Myometrial cell (primary cell): Measurements from ENCODE around the gene PLP2.

- RAMPAGE, long total RNA, result no peak
Measured at GRCh38 chrX:48020830-48022121, 14.5 kb downstream of the SPACA5 start.

DNA sequence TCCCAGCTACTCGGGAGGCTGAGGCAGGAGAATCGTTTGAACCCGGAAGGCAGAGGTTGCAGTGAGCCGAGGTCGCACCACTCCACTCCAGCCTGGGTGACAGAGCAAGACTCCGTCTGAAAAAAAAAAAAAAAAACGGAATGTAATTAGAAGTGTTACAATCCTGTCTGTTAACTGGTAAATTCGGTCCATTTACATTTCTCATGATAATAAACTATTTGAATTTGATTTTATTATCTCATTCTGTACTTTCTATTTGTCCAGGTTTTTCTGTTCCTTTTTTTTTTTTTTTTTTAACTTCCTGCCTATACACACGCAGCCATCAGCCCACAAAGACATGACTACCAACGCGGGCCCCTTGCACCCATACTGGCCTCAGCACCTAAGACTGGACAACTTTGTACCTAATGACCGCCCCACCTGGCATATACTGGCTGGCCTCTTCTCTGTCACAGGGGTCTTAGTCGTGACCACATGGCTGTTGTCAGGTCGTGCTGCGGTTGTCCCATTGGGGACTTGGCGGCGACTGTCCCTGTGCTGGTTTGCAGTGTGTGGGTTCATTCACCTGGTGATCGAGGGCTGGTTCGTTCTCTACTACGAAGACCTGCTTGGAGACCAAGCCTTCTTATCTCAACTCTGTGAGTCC, 1.9 kb downstream of the EBP start:
- RAMPAGE, long total RNA, result no peak

GRCh38 chrX:48631242-48631899, 34.1 kb downstream of the WDR13 start:
- RAMPAGE, long total RNA, result no peak

GRCh38 chrX:48675881-48676515, 7.6 kb upstream of the WAS start:
- RAMPAGE, long total RNA, result no peak

- RAMPAGE, long total RNA, result no peak
Measured at GRCh38 chrX:48736880-48738097, 24.3 kb upstream of the GLOD5 start.

DNA sequence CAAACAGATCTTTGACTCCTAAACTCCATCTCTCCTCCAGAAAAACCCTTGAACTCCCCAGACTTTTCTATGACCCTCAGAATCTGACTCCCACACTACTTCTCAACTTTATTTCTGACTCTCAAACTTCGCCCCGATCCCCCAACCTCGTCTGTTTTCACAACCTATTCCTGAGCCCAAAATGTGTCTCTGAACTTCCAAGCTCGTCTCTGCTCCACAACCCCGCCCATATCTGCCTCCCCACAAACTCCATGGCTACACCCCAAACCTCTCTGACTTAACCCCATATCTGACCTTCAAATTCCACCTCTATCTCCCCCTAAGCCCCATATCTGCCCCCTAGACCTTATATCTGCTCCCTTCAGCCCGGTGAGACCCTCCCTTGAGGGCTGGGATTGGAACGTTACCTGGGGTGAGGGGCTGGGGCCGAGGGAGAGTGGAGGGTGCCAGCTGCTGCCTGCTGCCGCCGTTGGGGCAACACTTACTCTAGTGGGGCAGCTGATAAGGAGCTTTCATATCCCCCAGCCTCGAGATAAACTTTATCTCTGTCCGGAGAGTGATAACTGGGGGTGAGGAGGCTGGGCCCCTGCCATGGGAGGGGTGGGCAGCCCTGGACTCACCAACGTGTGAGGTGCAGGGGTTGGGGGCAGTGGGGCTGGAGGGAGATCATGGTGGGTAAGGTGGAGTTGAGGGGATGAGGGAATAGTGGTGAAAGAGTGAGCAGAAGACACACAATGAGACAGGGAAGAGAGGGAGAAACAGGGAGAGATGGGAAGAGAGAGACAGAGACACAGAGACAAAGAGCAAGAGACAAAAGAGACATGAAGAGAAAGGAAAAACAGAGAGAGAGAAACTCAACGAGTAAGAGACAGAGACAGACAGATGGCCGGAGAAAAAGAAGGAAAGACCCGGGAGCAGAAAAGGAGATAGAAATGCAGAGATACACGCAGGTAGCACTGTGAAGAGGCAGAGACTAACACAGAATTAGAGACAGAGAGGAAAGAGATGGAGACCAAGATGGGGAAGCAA, 1.4 kb downstream of the GATA1 start:
- RAMPAGE, long total RNA, result no peak

DNA sequence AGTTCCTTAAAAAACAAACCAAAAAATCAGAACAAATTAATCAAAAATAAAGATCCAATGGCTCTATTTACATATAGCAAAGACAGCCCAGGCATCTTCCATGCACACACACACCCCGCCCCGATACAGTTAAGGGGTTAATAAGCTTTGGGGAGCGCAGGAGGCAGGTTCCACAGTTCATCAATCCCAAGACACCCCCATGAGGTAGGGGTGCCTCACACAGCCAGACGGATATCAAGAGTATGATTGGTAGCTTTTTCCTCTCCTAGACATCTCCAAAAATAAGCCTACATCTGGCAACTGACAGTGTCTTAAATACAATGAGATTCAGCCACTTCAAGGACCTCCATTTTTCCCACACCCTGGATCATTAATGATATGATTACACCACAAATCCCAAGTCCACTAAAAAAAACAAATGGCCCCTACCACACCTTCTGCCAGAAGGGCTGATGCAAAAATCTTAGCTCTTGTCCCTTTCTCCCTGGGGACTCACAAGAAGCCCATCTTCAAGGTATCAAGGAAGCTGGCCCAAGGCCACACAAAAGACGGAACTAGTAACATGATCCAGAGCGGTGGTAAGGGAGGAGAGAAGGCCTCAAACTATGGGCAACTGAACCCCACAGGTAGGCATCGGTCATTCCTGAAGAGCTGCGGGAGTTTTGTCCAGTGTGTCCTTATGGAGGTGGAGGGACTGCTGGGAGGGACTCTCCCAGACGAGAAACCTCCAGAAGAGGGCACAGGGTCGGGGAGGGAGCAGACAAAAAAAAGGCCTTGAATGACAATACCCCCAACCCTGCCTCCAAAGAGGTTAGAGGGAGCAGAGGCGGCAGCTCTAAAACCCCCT, 6.2 kb downstream of the PQBP1 start:
- RAMPAGE, long total RNA, result no peak

GRCh38 chrX:48909591-48910390, 1.7 kb downstream of the SLC35A2 start:
- RAMPAGE, long total RNA, result no peak

DNA sequence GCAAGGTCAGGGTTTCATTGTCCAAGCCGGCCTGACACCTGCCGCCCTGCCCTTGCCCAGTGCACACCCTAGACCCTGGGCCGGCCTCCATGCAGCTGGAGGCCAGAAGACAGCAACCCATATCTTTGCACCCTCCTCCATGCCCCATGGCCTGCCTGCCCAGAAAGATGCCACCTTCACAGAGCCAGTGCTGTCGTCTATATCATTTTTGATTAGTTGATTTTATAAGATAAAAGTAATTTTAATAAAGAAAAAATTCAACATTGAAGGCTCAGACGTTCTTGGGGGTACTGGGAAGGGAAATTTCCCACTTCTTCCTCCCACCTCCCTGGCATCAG, 3.6 kb upstream of the PIM2 start:
- RAMPAGE, long total RNA, result no peak

GRCh38 chrX:48989455-48989944, 12.6 kb downstream of the GRIPAP1 start:
- RAMPAGE, long total RNA, result no peak

GRCh38 chrX:49165778-49166899, 3.6 kb downstream of the MAGIX start:
- RAMPAGE, long total RNA, result no peak

DNA sequence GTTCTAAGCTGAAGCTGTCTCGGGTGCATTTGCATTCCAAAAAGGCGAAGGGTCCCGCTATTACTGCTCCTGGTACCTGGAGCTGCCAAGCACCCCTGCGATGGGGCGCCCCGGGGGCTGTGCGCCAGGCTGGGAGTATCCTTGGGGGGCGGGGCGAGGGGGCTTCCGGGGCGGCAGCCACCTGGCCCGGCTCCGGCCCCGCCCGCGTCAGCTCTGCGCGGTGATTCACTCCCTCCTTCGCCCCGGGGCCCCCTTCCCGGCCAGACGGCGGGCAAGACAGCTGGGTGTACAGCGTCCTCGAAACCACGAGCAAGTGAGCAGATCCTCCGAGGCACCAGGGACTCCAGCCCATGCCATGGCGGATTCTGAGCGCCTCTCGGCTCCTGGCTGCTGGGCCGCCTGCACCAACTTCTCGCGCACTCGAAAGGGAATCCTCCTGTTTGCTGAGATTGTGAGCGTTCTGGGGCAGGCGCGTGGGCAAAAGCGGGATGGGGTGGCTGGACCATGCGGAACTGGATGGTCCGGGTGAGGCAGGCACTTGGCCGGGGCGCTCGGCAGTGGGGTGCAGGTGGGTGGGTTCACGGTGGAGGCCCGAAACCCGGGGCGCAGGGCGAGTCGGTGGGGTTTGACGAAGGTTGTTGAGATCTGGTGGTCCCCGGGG, at the start of gene PLP2:
PLP2 (plus strand) TSS at position 253 of the 661 bp plus-strand sequence.
- RAMPAGE, long total RNA, result start-site peak on the plus strand centred at position 264 of the sequence, 110 bp wide, 1,288 and 6,200 reads in 2 replicates

- RAMPAGE, long total RNA, result no peak
Measured at GRCh38 chrX:49176876-49177951, 5.5 kb downstream of the PLP2 start.

DNA sequence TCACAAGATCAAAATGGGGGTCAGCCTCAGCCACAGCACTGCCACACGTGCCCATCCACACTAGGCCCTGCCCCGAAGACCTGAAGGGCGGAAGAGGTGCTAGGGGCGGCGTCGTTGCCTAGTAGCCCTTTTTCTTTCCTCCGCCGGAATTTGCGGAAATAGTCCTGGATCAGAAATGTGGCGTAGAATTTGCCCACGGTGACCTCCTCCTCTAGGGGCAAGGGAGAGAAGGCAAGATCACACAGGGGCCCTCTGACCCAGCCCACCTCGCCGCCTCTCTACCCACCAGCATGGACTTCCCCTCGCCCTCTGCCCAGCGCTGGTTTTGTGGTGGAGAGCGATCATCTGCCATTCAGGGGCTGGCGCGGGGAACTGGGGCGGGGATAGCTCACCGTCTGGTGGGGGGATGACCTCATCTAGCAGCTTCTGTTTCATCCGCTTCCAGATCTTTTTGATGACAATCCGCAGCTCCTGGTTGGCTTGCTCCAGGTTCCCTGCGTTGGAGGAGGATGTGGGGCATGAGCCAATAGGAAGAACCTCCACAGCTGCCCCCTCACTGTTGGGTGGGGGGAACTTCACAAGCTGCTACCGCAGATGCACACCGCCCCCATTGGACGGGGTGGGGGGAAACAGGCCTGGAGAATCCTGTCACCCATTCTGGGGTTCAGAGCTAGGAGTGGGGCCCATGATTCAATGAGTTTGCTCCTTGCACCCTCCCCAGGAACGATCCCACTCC, 9.7 kb upstream of the SYP start:
- RAMPAGE, long total RNA, result no peak

DNA sequence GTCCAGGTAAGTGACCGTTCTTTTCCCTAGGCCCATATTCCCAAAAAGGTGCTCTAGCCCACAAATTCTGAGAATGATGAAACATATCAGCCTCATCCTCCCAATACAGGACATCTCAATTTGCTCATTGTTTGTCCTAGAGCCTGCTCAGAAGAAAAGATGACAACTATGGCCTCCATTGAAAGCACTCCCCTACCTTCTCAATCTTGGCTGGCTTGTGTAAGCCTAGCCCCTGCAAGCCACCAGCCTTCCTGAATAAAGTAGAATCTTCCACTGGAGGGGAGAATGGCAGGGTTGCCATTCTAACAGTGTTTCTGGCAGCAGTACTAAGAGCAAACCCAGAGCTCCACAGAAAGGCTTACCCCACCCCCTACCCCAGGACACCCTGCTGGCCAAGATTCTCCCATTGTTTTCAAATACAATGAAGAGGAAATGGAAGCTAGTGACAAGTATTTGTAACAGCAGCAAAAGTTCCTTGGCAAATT, 124.0 kb upstream of the DGKK start:
- RAMPAGE, long total RNA, result no peak

DNA sequence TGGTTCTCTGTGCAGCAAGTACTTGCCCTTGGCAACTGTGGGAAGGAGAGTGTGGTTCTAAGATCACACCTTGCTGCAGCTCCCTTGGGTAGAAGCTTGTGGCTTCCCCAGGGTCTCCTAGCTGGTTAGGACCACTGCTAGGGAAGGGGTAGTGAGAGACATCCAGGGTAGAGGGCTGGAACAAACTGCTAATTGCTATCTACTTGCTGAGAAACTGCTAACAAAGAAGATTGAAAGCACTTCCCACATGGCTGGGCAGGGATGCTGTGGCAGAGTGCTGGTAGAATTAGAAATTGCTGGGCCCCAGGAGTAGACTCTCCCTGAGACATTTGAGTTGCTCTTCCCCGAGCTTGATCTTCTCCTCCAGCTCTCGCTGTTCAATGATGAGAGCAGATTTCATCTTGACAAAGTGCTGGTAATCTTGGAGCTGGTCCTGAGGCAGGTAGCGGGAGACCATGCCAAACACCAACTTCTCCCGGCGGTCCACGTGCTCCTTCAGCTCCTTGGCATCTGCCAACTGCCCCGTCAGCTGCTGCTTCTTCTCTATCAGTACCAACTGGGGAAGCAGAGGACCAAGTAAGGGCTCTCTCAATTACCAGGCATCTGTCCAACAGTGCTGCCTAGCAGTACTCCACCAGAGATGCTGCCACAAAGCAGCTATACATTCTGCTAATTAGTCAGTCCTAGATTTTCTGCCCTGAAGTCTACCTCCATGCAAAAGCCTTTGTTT, 125.9 kb upstream of the DGKK start:
- RAMPAGE, long total RNA, result no peak

DNA sequence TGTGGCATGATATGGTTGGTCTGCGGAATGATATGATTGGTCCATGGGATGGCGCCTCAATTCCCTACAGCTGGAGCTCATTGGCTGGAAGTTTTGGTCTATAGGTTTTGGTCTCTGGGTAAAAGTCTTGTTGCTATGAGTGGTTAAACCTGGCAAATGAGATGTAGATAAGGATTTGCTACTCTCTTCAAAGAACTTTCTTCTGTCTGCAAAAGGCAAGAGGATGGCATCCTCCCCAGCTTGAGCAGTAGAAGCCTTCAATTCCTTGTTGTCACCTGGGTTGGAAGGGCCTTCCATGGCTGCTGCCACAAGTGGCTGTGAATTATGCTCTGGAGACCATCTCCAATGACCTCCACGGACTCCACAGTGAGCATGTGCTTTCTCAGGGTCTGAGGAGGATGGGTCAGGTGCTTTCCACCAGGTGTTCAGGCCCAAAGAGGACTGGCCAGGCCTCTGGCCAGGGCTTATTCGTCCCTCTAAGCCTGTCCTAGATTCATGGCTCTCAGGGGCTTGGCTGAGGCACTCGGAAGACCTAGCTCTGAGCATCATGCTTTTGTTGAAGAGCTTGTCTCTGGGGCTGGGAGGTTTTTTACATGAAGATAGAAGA, 163.0 kb upstream of the DGKK start:
- RAMPAGE, long total RNA, result no peak

DNA sequence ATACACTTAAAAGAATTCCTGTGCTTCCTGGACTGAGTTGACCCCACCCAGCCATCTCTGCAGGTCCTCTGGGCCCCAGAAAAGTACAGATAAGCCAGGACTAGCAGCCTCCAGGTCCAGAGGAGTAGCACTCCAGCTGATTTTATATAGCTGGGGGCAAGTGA, 170.2 kb downstream of the SHROOM4 start:
- RAMPAGE, long total RNA, result no peak

DNA sequence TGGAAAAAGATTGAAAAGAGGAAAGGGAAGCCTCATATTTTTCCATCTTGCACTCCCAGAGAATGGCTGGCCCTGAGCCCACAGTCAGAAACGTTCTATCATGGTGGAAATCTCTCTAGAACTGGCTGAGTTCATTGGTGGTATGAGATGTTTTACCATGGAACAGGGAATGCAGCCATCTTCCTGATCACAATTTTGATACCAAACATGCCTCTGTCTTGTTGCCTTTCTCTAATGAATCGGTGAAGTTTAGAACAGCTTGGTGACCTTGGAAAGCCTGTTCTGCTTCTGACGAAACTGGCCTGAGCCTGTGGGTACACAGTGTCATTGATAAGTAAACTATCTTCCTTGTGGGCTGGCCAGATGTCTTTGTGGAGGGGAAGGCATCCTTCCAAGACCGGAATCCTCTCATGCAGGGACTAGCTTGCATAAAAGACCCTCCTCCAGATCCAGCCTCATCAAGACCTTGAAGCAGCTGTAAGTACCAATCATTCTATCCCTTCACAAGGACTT, 7.1 kb upstream of the NUDT10 start:
- RAMPAGE, long total RNA, result no peak

- RAMPAGE, long total RNA, result no peak
Measured at GRCh38 chrX:51395623-51396784, 10.7 kb upstream of the EZHIP start.